SK-N-DZ (cell line): ENCODE measurements around a stretch of chr1.

DNA sequence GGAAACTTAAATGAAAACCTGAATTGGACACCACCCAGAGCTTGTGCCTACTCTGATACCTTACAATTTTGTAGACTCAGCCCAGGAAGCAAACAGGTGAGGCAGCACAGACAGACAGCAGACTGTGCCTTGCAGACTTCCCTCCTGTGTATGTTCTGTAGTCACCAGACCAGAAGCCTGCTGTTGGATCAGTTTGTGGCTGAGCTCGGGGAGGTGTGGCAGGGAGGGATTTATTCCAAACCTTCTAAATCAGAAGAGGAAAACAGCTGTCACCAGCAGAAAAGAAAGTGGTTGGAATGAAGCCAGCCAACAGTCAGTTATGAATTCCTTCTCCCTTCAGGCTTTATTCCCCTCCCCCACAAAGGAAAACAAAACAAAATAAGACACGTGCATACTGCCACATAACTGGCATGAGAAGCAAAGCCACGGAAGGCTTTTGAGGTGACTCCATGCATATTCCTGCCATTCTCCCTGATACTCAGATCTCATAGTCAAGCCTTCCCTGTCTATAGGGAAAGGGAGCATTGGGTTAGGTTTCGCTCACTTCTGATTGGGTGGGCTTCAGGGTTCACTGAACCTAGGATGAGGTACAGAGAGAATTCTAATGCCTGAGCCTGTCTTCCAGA lies 19.0 kb upstream of the PIGV start:
RAMPAGE:
- cytosol, long total RNA: no peak
- nucleus, long total RNA: no peak

DNA sequence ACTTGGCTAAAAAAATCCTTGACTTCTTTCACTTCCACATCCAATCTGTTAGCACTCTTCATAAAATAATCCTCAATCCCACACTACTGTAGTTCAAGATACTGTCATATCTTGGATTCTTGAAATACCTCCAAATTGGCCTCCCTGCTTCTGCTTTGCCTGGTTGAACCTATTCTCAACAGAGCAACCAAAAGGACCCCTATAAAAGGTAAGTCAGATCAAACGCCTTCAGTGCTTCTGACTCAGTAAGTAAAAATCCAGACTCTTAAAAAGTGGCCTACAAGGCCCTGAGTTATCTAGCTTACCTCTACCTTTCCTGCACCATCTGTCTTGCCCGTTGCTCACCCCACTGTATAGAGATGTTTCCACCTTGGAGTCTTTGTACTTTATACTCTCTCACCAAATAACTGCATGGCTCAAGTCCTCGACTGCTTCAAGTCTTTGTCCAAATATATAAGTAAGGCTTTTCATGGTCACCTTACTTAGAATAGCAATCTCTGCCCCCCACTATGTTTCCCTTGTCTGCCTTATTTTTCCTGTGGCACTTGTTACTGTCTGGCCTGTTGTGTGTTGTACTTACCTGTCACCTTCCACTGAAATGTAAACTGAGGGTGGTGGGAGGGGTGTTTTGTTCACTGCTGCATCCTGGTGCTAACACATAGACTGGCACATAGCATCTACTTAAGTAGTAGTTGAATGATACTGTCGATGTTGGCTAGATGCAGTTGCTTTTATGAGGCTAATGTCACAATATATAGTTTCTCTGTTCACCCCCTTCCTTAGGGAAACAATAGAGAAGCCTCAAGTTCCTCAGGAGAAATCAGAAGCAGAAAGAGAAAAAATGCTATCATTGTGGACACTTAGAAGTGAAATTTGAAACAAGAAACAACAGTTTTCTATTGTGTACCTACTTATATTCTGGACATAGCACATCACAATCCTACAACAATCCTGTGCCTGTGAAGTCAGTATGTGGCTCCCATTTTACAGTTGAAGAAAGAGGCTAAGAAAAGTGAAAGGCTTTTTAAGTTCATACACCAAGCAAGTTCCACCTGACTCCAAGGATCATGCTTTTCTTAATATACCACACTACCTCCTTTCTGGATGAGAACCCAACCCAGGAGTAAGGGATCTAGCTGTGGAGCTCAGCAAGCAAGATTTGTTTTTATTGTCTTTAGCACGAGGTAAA lies 4.8 kb upstream of the PIGV start:
RAMPAGE:
- cytosol, long total RNA: no peak
- nucleus, long total RNA: no peak

GRCh38 chr1:26790941-26791616 lies 3.3 kb downstream of the PIGV start:
RAMPAGE:
- cytosol, long total RNA: no peak
- nucleus, long total RNA: no peak

GRCh38 chr1:26828375-26829312 lies 2.2 kb downstream of the ZDHHC18 start:
RAMPAGE:
- cytosol, long total RNA: no peak
- nucleus, long total RNA: no peak

RAMPAGE:
- cytosol, long total RNA: no peak
- nucleus, long total RNA: no peak
Observed at GRCh38 chr1:26911559-26912371, 2.0 kb downstream of the NR0B2 start.

DNA sequence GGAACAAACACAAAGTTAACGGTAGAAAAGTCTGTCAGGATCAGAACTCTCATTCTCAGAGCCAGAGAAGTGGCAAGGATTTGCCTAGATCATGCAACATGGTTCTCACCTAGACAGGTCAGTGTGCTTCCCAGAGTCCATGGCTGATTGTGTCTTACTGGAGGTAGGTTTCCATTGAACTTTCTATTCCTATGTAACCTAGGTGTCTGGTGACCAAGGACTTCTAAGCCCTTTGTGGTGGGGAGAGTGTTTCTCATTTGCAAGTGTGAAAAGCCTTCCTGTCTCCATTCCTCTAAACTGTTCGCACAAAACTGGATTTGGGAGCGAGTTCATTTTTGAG lies 1.0 kb downstream of the NUDC start:
RAMPAGE:
- cytosol, long total RNA: no peak
- nucleus, long total RNA: no peak

DNA sequence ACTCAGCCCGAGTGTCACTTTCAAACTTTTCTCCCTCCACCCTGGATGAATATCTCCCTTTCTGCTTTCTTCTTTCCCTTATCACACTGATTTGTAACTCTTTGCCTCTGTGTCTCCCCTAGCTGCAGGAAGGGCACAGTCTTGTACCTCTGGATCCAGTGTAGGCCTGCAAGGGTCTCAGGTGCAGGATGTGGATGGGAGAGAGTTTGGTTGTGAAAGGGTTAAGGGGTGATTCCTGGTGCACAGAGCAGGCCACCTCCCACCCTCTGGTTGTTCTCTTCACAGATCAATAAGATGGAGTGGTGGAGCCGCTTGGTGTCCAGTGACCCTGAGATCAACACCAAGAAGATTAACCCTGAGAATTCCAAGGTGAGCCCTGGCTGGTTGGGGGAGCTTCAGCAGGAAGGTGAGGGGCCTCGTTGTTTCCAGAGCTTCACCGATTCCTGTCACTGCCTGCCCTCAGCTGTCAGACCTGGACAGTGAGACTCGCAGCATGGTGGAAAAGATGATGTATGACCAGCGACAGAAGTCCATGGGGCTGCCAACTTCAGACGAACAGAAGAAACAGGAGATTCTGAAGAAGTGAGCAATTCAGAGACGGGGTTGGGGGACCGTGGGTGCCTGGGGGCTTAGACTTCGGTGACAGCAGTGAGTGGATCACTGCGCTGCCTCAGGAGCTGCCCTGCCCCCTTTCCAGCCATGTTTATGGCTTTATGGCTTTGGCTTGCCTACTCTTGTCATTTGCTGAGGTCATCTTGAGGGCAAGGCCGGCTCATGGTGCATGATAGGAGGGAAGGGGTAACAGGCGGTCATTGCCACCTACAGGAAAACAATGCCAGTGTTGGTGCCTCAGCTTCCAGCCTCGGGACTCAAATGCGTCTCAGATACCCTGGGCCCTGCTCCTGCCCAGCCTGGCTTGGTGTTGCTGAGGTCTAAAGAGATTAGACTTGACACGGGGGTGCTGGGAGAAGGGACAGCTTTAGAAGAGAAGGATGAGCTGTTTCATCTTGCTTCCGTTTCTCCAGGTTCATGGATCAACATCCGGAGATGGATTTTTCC lies 14.8 kb downstream of the KDF1 start:
RAMPAGE:
- cytosol, long total RNA: no peak
- nucleus, long total RNA: no peak

DNA sequence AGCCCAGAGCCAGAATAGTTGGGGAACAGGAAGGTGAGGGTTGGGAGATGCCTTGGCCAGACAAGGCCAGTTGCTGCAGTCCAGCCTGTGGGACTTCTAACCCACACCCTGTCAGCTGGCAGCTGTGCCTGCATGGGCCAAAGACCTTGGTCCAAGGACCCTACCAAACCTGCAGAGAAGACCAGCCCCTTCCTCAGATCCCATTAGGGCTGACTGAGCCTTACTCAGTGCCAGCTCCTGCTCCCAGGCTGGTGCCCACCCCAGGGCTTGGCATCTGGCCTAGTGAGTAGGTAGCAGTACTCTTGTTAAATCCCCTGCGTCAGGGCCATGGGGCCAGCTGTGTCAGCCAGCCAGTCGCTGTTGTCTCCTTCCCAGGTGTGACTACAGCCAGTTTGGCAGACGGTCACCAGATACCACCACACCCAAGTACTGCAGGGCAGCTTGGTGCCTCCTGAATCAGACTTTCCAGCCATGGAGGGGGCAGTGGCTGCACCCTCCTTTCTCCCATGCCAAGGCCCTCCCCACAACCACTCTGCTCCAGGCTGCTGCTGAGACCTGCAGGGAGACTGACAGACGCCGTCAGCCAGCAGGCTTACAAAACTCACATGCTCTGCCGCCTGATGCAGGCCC lies 3.1 kb downstream of the TENT5B start:
RAMPAGE:
- cytosol, long total RNA: no peak
- nucleus, long total RNA: no peak

DNA sequence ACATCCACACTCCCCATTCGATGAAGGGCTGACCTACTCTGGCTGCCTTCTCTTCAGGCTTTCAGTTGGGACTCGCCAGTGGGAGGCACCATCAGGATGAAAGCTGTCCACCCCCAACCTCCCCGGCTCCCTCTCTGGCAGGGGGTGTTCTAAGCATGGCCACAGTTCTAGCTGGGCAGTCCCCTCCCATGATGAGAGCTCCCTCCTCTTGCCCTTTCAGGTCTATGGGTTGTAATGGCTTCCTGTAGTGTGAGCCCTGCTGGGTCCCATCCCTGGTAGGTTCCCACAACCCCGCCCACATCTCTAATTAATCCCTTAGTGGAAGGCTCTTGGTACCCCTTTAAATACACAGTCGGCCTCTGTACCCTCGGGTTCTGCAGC lies 59.1 kb downstream of the SLC9A1 start:
RAMPAGE:
- cytosol, long total RNA: no peak
- nucleus, long total RNA: no peak

RAMPAGE:
- cytosol, long total RNA: no peak
- nucleus, long total RNA: no peak
Observed at GRCh38 chr1:27109662-27110243, 45.2 kb downstream of the SLC9A1 start.

DNA sequence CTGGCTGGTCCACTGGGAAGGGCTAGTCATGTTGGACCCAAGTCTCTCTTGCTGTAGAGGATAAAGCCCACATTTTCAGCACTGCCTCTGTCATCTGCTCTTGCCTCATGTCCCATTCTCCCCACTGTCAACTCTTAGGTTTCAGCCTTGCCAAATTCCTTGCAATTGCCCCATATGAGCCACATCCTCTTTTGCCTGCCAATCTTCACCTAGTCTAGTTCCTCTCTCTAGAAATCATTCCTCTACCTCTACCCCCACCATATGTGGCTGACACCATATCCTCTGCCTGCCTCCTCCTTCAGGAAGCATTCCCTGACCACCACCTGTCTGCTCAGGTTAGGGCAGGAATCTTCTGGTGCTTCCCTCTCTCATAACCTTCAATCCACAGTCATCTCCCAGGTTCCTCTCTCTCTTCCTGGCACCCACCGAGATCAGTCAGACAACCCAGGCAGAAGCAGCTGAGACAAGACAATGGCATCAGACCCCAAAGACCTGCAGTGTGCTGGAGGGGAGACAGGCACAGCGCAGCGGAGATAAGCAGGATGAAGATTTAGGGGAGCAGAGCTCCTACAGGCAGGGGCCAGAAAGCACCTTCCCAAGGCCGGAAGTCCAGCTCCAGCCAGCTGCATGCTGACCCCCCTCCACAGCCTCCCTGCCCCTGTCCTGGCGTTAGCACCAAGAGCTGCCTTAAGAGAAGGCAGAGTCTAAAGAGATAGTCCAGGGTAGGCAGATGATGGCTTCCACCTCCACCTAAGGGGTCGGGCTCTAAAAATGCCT lies 38.1 kb downstream of the SLC9A1 start:
RAMPAGE:
- cytosol, long total RNA: no peak
- nucleus, long total RNA: no peak

DNA sequence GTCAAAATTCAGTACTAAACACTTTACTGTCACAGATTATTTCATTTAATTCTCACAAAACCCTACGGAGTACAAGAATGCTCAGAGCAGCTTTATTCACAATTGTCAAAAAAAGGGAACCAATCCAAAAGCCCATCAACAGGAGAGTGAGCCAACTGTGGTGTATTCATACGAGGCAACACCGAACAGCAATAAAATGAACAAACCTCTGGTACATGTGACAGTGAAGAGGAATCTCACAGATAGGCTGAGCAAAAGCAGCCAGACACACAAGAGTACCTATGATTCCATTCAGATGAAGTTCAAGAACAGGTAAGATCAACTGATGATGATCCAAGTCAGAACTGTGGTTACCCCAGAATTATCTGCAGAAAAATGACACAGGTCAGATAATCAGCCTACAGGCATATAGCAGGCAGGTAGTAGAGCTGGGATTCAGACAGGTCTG lies 19.3 kb downstream of the SLC9A1 start:
RAMPAGE:
- cytosol, long total RNA: no peak
- nucleus, long total RNA: no peak

DNA sequence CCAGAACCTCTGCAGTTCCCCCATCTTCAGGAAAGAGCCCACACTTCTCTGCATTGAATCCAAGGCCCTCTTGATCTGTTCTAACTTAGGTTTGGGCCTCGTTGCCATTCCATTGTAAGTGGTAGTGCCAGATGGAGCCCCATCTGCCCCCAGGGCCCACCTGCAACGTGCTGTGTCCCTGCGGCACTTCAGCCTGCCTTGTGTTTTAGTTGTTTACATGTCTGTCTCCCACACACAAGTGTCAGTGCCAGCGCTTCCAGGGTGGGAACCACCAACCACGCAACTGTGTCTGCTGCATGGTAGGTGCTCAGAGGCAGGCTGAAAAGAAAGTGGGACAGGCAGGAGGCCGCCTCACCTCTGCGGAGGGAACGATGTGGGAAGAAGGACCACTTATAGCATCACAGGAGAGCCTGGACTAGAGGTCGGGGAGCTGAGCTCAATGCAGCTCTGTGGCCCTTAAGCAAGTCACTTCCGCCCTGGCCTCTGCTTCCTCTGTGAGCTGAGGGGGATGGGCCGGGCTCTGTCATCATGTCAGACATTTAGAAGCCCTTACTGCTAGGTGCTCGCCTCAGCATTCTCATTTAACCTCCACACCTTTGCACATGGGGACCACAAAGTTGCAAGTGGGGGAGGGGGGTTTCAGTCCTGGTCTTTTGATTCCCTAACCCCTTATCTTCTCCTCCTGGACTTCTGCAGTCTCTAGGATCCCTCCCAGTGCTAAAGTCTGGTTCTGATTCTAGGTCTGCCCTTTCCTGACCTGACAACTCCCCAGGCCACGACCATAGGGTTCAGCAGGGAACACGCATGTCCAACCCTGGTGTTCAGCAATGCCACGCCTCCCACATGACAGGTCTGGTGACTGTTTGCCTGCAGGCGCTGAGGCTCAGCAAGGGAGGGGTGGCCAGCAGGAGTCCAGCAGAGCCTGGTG lies 17.8 kb downstream of the SLC9A1 start:
RAMPAGE:
- cytosol, long total RNA: no peak
- nucleus, long total RNA: no peak

GRCh38 chr1:27191761-27192512 lies 37.0 kb upstream of the SLC9A1 start:
RAMPAGE:
- cytosol, long total RNA: no peak
- nucleus, long total RNA: no peak

DNA sequence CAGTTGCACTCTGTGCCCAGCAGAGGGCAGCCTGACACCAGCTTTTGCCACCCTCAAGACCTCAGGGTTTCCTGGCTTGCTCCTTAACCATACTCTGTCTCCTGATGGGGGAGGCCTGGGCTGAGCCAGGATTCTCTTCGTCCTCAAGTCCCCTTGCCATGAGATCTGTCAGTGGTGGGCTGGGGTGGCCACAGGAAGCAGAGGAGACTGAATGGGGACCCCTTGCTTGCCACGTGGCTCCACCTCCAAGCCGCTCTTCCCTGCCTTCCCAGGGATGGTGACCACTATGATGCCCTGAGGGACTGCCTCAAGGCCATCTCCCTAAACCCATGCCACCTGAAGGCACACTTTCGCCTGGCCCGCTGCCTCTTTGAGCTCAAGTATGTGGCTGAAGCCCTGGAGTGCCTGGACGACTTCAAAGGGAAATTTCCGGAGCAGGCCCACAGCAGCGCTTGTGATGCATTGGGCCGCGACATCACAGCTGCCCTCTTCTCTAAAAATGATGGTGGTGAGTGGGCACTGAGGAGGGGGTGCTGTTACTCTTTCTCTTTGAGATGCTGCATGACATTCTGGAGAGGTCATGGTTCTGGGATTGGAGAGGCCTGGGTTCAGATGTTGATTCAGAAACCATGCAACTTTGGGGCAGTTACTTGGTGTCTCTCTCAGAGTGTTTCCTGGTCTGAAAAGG lies 20.9 kb upstream of the TMEM222 start:
RAMPAGE:
- cytosol, long total RNA: no peak
- nucleus, long total RNA: no peak

DNA sequence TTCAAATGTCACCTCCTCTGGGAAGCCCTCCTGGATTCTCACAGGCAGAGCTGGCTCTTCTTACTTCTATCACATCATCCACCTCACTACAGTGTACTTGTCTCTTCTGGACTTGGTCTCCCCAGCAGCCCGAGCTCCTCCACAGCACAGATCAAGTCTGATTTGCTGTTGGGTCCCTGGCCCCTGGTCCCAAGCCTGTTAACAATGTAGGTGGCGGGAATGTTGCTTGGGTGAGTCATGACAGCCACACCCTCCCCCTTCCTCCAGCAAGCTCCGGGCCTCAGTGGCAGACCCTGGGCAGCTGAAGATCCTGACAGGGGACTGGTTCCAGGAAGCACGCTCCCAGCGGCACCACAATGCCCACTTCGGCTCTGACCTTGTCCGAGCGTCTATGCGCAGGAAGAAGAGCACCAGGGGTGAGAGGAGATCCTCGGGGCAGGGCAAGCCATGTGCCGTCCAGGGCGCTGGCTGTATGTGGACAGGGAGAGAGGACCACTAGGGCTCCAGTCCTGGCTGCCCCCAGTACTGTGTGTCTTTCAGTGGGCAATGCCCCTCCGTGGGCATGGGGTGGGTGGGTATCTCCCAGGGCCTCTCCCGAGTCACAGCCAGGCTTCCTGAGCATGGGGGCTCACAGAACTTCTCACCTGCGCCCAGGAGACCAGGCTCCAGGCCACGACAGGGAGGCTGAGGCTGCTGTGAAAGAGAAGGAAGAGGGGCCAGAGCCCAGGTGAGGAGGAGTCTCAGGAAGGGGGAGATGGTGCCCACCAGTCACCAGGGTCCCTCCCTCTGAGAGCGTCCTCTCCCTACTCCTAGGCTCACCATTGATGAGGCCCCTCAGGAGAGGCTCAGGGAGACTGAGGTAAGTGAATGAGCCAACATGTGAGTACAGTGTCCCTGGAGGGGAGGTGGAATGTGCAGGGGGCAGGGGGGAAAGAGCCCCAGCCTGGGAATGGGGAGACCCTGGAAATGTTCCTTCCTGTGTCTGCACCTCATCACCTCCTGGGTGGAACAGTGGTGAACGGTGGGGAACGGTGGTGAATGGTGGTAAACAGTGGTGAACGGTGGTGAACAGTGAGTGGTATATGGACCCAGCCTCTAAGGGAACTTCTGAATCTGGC lies 5.7 kb downstream of the SYTL1 start:
RAMPAGE:
- cytosol, long total RNA: no peak
- nucleus, long total RNA: no peak

DNA sequence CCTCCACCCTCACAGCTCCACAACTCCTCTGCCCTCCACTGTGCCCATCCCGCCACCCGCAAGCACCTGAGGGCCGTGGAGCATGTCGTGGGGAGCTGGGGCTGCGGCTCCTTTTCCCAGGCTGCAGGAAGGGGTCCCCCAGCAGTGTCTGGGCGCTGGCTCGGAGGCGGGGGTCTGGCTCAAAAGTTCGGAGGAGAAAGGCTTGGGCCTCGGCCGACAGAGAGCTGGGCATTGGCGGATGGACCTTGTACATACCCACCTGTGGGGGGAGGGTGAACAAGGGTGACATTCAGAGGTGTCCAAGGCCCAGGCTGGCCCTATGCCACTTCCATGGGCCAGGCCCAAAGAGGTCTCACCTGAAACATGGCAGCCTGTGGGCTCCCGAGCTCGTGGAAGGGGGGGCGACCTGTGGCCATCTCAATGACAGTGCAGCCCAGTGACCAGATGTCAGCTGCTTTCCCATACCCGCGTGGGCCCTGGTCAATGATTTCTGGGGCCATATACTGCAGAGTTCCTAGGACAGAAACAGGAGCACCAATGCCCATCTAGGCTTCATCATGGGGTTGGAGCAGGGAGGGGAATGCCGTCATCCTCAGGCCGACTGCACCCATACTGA lies 8.3 kb downstream of the MAP3K6 start:
RAMPAGE:
- cytosol, long total RNA: no peak
- nucleus, long total RNA: no peak

DNA sequence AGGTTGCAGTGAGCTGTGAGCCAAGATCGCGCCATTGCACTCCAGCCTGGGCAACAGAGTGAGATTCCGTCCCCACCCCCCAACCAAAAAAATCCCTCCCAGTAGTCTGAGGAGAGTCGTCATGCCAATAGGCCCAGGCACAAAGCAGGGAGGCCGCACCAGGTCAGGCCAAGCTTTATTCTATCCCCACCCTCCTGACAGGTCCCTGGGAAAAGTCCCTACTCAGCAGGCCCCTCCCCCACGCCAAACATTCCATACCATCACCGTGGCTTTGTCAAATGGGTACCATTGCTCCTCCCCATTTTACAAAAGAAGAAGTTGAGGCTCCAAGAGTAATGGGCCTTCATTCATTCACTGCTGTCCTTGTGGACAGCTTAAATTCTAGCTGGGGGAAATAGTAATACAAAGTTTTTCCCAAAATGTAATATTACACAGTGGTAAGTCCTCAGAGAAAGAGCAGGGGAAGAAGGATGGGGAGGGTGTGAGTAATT lies 5.4 kb downstream of the GPR3 start:
RAMPAGE:
- cytosol, long total RNA: no peak
- nucleus, long total RNA: no peak

GRCh38 chr1:27400385-27401037 lies 8.1 kb downstream of the GPR3 start:
RAMPAGE:
- cytosol, long total RNA: no peak
- nucleus, long total RNA: no peak

DNA sequence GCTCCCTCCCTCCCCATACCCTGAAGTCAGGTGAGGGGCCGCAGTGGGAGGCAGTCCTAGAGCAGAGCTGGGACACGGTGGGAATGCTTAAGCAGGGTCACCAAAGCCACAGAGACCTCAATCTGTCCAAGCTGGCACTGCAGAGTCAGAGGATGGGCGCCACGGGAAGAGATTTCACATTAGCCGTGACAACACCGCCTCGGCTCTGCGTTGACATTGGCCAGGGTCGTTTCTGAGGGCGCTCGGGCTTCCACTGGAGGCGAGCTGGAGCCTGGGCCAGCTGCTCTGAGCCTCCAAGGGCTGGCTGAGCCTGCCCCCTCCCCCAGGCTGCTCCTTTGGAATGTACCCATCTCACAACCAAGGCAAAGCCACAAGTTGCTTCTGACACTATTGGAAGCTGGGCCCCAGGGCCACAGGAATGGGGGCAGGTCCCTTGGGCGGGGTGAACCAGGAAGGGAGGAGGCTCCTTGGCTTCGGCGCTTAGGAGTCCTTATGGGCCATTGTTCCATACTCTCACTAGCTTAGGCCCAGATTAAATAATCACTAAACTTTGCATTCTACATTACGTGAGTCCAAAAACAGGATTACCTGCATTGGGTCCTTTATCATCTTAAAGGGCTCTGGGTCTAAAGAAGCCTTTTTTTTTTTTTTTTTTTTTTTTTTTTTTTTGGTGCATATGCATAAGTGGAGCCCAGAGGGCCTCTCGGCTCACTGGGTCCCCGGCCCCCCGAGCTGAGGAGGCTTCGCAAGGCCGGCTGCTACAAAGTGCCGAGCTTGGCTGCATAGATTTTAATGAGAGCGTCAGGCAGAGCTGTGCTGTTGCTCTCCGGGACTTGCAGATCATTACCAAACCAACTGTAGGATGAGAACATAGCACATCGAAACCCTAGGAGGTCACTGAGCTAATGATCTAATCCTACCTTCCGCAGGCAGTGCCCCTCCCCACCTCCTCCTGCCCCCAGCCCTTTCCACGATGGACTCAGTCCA lies 12.8 kb downstream of the GPR3 start:
RAMPAGE:
- cytosol, long total RNA: no peak
- nucleus, long total RNA: no peak